ENCODE results near the gene CEP128.

DNA sequence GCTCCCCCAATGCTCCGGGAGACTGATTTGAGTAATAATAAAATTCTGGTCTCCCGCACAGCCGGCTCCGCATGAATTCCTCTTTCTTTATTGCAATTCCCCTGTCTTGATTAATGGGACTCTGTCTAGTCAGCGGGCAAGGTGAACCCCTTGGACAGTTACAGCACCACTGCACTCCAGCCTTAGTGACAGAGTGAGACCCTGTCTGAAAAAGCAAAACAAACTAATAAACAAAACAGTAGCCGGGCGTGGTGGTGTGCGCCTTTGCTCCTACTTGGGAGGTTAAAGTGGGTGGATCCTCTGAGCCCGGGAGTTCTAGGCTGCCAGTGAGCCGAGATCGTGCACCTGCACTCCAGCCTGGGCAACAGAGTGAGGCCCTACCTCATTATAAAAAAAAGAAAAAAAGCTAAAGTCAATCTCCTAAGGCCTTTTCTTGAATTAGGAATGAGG, 24.7 kb upstream of the SPTLC2 start:
- PRO-cap = no peak

DNA sequence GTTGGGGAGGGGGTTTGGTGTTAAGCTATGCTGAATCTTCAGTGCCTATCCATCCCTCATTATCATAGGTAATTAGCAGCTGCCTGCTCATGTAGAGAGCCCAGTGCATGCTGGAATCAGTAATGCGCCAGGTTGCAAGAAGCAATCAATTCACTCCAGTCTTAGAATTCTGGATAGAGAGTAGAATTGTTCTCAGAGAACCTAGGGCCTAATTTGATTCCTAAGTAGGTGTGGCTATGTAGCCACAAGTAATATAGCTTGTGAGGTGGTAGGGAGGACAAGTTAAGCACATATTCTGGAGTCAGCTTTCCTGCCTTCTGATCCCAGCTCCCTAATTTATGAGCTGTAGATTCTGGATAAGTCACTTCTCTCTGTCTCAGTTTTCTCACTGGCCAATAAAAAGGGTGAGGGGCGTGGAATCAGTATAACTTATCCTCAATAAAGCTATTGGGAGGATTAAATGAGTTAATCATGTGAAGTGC, 2.9 kb upstream of the SNW1 start:
- PRO-cap = no peak

DNA sequence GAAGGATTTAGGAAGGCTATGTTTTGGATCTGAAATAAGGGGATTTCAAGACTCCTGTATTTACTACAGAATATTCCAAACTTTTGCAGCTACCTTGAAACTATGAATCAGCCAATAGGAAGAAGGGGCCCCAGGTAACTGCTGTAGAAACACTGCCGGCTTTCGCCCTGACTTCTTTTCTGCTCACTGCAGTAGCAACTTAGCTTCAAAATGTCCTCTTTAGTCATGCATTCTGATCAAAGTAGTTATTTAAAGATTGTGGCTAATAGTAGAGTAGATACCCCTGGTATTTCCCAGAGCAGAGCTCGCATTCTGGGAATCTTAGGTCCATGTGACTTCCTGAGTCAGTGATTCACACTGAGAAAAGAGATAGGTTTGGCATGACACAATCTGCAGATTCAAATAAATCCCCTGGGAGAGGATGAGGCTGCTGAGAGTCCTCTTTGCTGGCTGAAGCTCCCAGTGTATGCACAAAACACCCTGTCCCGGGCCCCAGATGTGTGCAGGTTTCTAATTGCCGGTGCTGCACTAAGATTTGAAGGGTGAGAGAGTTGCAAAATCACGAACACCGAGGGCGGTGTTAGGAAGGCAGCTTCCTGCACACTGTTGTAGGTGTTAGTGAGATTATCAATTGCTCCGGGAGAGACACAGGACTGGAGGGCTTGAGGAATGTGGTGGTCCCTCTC, 233.1 kb downstream of the NRXN3 start:
- PRO-cap = no peak

DNA sequence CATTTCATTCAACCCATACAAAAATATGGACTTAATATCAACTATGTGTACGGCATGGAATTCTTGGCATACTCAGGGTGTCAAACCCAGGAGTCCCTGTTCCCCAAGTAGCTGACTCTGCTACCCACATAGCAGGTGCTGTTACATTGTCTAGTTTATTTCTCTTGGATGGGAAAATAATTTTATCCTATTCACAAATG, 235.5 kb downstream of the NRXN3 start:
- PRO-cap = no peak

GRCh38 chr14:78645056-78645465, 474.9 kb downstream of the NRXN3 start:
- PRO-cap = no peak

- PRO-cap = unidirectional peak, minus-strand start at chr14:80941702
Measured at GRCh38 chr14:80940819-80942157, at the start of gene CEP128. Gene CEP128, minus strand, starts transcription at chr14:80941738.

- PRO-cap = no peak
Measured at GRCh38 chr14:81208344-81208875, 12.3 kb downstream of the GTF2A1 start.

- PRO-cap = no peak
Measured at GRCh38 chr14:81219729-81219993, 1.1 kb downstream of the GTF2A1 start.

DNA sequence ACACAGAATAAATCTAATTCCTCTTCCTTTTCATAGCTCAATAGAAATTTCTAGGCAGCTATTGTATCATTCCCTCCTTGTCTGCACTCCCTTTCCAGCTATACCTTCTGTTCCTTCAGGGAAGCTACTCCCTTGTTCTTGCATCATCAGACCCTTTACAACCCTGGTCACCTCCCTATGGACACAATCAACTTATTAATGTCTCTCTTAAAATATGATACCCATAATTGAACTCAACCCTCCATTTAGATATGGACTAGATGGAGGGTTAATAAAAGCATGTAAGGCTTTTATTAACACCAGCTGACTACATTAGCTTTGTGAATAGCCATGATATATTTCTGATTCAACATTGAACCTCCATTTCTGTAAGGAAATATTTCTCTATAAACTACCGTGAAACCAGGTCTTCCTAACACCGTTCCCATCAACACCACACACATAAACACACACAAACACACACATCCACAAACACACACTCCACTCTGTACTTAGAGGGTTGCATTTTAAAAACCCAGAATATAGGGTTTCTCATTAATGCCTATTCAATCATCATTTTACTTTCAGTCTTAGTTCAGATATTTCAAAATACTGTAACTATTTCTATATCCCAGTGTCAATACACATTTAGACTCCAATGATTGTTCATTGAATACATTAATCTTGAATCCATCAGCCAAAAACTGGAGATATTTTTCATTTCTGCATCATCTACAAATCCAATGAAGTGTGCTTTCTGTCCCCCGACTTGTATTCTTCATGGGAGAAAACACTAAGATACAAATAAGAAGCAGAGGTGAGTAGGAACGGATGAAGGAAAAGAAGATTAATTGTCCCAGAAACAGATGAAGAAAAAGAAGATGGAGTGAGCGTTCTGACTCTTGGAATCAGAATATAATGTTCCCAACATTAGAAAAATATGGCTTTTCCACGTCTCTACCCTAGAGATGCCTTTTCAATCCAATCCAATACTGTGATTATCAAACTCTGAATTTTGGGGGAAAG, 45.9 kb upstream of the GTF2A1 start:
- PRO-cap = no peak

DNA sequence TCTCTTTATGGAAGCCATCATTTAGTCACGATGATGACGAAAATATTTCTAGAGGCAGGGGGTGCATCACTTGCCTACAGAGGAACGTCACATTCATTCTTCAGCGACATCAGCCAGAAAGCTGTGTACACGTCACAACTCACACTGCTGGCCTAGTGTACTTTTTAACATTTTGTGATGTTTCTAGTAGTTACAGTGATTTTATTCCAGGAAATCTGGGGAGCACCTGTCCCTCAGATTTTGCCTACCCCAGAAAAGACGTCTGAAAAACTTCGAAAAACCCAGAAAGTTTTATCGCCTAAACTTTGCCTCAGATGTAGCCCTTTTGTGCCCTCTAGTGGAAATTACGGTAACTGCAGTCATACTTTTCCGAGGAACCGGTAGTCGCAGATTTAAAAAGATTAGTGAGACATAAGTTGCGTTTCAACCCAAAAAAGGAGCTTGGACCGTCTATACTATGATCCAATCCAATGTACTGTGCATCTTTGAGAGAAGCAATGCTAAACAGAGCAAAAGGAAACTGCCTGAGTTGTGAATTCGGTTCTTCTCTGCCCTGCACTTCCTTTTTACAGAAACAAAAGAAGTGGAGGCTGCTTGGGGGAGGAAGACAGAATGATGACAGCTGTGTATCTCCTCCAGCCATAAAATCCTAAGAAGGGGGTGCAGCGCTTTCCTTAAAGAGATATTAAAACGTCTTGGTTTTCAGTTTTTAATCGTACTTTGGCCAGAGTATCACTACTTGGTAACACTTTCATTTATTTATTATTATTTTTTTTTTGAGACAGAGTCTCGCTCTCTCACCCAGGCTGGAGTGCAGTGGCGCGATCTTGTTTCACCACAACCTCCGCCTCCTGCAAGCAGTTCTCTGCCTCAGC, 64.5 kb upstream of the STON2 start:
- PRO-cap = no peak

DNA sequence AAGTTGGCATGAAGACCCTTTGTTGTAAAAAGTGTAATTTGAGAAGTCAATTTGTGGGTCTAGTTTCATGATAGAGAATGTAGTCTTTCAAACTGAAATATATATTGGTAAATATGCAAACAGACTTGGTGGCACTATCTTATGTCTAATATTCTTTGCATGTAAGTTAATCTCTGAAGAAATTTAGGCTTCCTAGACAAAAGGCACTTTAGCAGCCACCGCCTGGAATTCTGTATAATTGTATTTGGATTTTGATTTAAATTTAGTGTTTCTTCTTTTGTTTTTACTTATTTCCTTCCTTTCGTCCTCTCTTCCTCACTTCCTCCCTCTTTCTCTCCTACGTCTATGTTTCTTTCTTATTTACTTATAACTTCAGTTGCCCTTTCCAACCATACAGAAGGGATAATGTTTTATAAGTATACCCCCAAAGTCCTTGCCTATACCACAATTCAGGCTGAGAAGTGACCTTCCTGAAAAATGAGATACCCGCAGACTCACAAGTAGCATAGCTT, 215.6 kb upstream of the SEL1L start:
- PRO-cap = no peak

- PRO-cap = no peak
Measured at GRCh38 chr14:88006074-88007014, 1.4 kb downstream of the GPR65 start.

DNA sequence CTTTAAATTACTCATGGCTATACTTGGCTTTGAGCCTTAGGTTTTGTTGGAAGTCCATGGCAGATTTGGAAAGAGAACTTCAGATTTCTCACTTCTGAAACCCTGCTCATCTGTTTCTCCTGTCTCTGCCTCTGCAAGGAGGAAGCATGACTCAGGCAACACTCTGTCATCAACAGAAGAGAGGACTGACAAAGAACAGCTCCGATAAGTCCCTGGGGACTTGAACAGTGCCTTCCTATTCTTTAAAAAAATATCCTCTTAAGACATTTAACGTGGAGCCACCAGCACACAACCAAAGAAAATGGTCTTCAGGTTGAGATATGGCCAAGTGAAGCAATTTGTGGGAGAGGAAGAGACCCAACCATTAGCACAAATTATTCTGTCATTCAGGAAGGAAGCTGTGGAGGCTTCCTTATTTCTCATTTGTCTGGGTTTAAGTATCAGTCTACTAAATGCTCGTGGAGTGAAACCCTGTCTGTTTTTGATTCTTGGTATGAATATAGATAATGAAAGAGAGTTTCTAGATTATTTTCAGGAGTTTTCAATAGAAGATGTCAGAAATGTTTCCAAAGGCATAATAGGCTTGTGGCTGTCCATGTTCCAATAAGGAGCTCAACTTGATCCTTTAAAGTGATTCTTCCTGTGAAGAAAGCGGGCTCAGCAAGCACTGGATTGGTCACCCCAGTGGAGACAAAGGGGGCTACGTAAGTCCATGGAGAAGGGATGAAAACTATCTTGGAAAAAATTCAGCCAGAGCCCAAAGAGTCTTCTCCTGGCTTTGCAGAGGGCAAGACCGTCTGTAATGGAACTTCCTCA, 125.1 kb downstream of the GPR65 start:
- PRO-cap = no peak

GRCh38 chr14:88189010-88189814, 133.9 kb downstream of the KCNK10 start:
- PRO-cap = no peak

DNA sequence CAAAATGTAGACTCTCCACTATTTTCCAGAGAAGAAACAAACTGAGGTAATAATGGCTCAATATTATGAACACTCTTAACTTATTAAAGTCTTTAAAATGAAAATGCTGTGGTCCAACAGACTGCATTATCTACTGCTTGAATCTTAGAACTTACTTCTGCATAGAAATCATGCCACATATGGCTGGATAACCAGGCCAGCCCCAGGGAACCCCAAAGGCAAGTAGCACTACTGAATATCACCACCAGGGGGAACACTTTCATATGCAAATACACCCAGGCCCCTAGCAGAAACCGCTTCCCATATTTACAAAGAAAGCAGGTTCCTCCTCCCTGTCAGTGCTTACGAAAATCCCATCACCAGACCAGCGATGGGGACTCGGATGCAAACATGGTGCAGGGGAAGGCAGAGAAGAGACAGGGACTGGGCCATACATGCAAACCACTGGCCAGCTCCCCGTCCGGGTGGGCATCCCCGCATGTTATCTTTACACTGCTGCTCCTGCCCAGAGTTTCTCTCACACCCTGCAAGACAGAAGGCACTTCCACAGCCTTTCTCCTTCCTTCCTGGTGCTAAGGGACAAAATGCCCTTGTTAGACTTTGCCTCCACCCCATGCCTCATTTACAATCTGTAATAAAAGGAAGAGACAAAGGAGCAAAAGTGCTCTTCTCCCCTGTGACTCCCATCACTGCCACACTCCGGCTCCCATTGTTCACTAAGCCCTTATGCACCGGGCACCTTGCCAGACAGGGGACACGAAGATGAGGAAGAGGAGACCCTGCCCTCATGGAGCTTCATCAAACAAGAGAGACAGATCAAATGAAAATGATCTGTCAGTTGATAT, 62.5 kb downstream of the PTPN21 start:
- PRO-cap = no peak

DNA sequence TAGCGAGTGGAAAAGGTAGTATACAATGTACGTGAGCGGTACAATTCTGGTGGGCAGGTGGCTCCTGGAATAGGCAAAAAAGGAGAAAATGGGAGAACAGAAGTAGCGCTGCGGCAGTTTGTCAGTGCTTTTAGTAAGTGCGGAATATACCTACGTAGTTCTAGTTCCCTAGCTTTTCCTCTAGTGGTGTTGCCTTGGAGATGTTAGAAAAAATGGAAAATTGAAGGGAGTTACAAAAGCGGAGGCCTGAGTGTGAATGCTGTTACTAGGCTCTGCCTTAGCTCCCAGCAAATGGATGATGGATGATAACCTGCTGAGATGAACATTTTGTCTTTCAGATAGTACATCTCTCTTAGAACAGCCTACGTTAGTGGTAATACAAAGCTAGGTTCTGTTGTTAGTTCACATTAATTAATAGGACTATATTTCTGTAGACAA, 1.1 kb downstream of the TTC8 start:
- PRO-cap = no peak

DNA sequence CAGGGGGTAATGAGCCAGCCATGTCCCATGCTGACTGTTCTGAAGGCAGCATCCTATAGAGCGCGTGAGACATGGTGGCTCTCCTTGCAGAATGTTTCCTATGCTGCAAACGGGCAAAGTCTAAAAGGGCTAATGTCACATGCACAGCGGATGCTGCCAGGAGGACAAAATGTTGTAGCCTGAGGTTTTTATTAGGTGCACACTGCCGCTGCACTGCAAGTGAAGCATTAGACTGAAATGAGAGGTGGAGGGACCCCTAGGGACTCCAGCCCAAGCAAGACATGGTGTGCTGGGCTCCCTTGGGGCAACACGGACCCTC, 230.5 kb downstream of the FOXN3 start:
- PRO-cap = no peak

DNA sequence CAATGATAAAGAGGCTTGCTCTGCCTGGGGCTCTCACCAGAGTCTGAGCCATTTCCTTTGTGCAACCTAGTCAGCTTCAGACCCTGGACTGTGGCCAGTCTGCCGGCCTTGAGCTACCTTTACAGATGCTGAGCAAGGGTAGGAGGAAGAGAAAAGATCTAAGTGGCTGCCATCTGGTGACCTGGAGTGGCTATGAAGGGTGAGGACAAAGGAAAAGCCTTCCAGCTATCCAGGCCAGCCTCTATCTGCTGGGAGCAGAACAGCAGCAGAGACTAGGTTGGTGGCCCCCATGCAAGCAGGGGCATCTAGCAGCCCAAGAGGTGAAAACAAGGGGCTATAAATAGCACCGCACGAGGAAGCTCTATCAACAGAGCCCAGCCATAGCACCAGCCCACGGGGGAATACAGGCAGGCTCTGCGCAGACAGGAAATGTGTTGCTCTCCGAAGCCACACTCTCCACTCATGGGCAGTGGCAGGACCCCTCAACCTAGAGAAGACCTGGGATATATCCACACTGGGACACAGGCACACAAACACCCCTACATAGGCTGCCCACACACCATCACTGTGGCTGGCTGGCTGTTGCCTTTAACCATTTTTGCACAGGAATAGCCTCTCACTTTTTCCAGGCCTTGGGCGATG, 230.0 kb downstream of the FOXN3 start:
- PRO-cap = no peak

- PRO-cap = no peak
Measured at GRCh38 chr14:89277514-89278197, 139.4 kb downstream of the FOXN3 start.

- PRO-cap = no peak
Measured at GRCh38 chr14:89292776-89293225, 124.2 kb downstream of the FOXN3 start.